Heart right ventricle (tissue), 2 donors: ENCODE measurements around a stretch of chr17.

- PRO-cap, 2 experiments = no peak in any of the 2 experiments
These were observed 3.6 kb upstream of the ITGA3 start for GRCh38 chr17:50052165-50052880.

- PRO-cap, 2 experiments = peak in 2 of 2 experiments; most common plus-strand start chr17:50061327 (in 2); most common minus-strand start chr17:50061005 (in 1)
These were observed 5.1 kb downstream of the ITGA3 start for GRCh38 chr17:50060798-50061582.

GRCh38 chr17:50062167-50062889, 6.4 kb downstream of the ITGA3 start:
- PRO-cap, 2 experiments = peak in 2 of 2 experiments; most common plus-strand start chr17:50062839 (in 2); most common minus-strand start chr17:50062551 (in 1)

GRCh38 chr17:50094106-50094612, 992 bp upstream of the PDK2 start:
- PRO-cap, 2 experiments = peak in 2 of 2 experiments; most common plus-strand start chr17:50094469 (in 1)

GRCh38 chr17:50111438-50111960, 16.3 kb downstream of the PDK2 start:
- PRO-cap, 2 experiments = peak in 2 of 2 experiments; most common plus-strand start chr17:50111833 (in 2); most common minus-strand start chr17:50111688 (in 2)

DNA sequence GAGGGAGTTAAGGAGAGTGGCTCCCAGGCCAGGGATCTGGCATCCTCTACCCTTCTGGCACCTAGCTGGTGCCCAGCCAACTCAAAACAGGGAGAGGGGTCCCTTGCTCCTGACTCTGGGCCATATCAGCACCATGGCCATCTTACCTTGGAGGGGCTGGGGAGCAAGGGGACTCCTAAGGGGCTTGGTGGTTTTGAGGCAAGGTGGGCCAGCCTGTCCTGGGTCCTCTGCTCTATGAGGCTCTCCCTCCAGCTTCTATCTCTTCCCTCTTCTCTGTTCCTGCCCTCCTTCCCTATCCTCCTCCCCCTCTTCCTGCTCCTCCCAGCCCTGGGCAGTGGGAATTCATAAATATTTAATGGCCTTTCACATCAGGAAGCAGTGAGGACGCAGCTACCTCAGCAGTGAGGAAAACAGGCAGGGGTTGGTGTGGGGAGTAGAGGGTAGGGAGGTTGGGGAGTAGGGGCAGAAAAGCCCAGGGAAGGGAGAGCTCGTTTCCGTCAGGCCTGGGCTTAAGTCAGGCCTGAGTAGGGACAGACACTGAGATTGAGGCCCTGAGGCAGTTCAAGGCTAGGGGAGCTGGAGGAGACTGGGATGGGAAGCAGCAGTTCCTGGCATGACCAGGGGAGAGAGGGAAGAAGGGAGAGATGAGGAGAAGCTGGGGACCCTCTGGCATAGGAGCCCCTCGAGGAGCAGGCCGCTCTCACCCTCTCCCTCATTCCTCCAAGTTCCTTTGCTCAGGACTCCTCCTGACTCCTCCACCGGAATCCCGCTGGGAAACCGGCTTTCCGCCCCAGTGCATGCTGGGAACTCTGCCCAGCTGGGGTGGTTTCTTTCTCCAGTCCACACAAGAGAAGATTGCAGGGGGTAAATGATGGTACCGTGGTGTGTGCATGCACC, 6.3 kb downstream of the SAMD14 start:
- PRO-cap, 2 experiments = no peak in any of the 2 experiments

GRCh38 chr17:50132057-50132762, 2.2 kb upstream of the SAMD14 start:
- PRO-cap, 2 experiments = no peak in any of the 2 experiments

GRCh38 chr17:50139728-50140537, 10.0 kb upstream of the SAMD14 start:
- PRO-cap, 2 experiments = peak in 1 of 2 experiments; most common plus-strand start chr17:50140163 (in 1); most common minus-strand start chr17:50140108 (in 1)

GRCh38 chr17:50143274-50144213, 6.9 kb downstream of the PPP1R9B start:
- PRO-cap, 2 experiments = no peak in any of the 2 experiments

DNA sequence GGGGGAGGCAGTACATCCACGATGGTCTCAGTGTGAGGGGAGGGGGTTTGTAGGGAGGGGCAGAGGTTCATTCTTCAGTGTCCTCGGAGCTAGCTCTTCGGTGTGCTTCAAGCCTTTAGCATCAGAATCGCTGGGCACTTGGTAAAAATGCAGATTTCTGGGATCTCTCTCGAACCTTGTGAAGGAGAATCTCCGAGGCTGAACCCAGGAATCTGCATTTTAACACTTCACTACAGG, 789 bp upstream of the PPP1R9B start:
- PRO-cap, 2 experiments = no peak in any of the 2 experiments

GRCh38 chr17:50169907-50170339, 4.1 kb downstream of the SGCA start:
- PRO-cap, 2 experiments = peak in 1 of 2 experiments; most common plus-strand start chr17:50170150 (in 1)

DNA sequence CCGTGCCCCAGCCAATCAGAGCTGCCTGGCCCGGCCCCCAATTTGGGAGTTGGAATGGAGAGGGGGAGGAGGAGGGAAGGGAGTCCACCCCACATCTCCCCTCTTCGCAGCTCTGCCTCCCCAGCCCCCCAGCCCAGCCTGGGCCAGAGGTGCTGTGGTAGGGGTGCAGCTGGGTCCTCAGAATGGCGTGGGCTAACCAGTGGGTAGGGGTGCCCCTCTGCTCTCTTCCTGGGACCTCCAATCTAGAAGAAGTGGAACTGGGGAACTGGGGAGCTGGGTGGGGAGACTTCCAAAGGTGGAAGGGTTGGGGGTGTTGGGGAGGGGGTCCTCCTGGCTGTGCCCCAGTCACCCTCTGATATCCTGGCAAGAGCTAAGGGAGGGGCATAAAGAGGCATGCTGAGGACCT, 290 bp upstream of the COL1A1 start:
- PRO-cap, 2 experiments = peak in 2 of 2 experiments; most common plus-strand start position 40 of the sequence (in 1)

DNA sequence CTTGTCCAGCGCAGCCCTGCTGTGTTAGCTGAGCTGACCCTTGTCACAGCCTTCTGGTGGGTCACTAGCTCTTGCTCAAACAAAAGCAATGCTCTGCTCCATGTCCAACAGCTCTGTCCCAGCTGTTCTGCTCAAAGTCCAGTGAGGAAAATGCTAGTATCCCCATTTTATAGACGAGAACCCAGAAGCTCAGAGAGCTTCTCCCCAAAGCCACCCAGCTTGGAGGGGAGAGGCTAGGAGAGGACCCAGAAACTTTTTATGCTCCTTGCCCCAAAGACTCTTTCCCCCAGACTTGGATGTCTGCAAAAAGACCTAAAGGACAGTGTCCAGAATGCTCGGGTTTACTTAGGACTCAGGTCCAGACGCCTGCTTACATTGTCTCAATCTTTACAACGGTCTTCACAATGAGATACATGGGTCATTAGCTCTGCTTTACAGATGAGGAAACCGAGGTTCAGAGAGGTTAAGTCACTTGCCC, 18.8 kb upstream of the COL1A1 start:
- PRO-cap, 2 experiments = no peak in any of the 2 experiments

DNA sequence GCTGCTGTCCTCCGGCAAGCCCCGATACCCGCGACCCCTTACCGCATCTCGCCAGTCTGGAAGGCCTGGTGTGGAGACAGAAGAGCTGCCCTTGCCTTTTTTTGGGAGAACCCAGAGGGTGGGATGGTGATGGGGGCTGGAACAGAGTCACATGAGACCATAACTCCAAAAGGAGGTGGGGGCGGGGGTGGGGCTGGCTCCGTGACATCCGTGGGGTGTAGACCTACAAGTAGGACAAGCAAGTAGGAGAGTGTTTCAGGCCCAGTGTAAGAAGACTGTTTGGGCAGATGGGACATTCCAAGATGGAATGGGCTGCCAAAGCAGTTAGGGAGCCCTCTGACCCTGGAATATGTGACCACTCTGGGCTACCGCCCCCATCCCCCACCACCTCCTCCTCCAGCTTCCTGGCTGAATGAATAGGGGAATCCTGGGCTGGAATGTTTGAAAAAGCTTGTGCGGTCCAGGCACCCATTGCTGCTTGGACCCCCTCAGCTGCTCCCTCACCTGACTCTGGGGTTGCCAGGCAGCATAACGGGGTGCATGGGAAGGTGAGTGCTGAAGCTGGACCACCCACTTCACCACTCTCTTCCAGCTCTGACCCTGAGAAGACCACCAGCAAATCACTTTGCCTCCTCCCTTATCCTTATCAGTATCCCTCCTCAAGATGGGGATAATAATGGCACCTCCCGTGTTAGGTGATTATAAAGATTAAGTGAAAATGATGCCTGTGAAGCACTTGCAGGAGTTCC, 1.5 kb downstream of the XYLT2 start:
- PRO-cap, 2 experiments = no peak in any of the 2 experiments

DNA sequence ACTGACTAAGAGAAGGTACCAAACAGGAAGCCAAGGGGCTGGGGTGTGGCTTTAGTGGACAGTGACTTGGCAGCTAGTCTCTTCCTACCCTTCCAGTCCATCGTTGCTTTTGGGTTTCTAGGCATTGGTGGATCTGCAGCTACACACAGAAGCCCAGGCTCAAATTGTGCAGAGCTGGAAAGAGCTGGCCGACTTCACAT, 6.2 kb downstream of the EME1 start:
- PRO-cap, 2 experiments = no peak in any of the 2 experiments

- PRO-cap, 2 experiments = no peak in any of the 2 experiments
These were observed 4.7 kb downstream of the CHAD start for GRCh38 chr17:50463679-50464690.

- PRO-cap, 2 experiments = no peak in any of the 2 experiments
These were observed 3.6 kb downstream of the CHAD start for GRCh38 chr17:50464730-50465776.

GRCh38 chr17:50521813-50522304, 10.7 kb upstream of the EPN3 start:
- PRO-cap, 2 experiments = no peak in any of the 2 experiments

- PRO-cap, 2 experiments = peak in 1 of 2 experiments; most common plus-strand start chr17:50534493 (in 1); most common minus-strand start chr17:50534428 (in 1)
These were observed 1.8 kb downstream of the EPN3 start for GRCh38 chr17:50534269-50534842.

DNA sequence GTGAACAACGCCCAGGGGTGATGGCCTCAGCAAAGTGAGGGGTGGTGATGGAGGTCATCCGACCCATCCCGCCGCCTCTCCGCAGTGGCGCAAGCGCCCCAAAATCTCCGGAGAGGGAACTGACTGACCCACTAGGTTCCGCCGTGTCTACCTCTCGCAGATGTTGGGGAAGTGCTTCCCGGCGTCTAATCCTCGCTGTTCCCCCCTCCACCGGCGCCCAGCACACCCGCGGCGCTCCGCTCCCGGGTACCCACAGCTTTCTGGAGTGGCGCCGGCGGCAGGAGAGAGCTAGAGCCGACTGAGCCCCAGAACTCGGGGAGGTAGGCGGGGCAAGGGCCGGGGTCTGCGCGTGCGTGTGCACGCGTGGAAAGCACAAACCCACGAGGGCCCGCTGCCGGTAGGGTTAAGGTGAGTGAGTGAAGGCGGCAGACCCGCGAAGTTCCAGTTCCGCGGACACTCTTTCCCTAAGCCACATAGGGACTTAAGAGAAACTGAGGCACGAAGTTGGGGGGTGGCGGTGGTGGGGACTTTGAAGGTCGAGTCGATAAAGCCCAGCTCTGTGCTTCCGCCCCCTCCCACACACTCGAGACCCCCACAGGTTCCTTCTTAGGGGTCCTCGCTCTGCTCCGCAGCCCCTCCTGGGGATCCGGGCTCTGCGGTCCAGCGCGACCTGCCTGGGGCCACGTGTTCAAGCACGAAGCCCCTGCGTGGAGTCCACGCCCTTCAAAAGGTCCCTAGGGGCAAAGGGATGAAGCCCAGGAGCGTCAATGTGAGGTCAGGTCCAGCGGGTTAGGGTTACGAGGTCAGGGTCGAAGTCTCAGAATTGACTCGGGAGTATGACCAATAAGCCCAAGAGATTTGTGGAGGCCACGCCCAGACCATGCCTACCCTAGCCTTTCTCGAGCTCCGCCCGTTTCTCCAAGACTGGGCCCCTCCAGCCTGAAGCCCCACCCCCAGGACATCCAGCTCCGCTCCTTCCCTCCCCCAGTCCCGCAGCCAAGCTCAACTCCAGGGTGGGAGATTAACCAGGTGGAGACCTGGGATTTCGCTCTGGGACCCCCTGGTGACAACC, 1.0 kb upstream of the CACNA1G start:
- PRO-cap, 2 experiments = no peak in any of the 2 experiments